SK-N-SH (cell line): ENCODE data around the genes ACP2, PSMC3 and RAPSN.

DNA sequence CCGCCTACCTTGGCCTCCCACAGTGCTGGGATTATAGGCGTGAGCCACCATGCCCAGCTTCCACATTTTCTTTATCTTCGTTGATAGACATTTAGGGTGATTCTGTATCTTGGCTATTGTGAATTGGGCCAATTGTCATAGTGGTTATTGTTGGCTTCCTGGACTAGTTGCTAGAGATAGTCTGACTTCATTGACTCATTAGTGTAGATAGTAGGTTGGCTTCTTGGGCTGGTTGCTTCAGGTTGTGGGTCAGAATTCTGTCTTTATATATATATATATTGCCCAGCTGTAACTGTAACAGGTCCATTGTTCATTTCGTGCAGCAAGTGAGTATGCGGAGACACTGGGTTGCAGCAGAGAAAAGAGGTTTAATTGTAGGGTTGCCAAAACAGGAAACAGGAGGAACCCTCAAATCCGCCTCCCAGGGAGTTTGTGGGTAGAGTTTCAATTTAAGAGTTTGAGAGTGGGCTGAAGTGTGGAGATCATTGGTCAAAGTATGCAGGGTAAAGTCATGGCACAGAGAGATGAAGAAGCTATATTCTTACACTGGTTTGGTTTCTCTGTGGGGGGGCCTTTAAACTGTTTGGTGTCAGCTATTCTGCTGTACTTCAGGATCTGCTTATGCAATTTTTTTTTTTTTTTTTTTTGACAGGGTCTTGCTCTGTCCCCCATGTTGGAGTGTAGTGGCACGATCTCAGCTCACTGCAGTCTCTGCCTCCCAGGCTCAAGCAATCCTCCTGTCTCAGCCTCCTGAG is 22.1 kb downstream of the ATG13 start:
- RRBS: no CpG with 5 or more reads among the region's 7 CpGs
CAGE:
- cytosol, long polyA plus RNA: no peak
- long polyA plus RNA: no peak
- nucleus, long polyA plus RNA: no peak

GRCh38 chr11:46718161-46718827 is 719 bp upstream of the F2 start:
- RRBS: no CpG with 5 or more reads among the region's 9 CpGs
CAGE:
- cytosol, long polyA plus RNA: no peak
- long polyA plus RNA: no peak
- nucleus, long polyA plus RNA: no peak

DNA sequence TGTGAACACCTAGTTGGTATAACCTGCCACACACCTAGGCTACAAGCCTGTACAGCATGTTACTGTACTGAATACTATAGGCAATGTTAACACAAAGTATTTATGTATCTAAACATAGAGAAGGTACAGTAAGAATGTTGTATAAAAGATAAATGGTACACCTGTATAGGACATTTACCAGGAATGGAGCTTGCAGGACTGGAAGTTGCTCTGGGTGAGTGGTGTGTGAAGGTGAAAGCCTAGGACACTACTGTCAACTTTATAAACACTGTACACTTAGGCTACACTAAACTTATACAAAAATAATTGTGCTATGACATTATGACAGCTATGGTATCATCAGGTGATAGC is 27.4 kb downstream of the F2 start:
CAGE:
- cytosol, long polyA plus RNA: no peak
- long polyA plus RNA: no peak
- nucleus, long polyA plus RNA: no peak

DNA sequence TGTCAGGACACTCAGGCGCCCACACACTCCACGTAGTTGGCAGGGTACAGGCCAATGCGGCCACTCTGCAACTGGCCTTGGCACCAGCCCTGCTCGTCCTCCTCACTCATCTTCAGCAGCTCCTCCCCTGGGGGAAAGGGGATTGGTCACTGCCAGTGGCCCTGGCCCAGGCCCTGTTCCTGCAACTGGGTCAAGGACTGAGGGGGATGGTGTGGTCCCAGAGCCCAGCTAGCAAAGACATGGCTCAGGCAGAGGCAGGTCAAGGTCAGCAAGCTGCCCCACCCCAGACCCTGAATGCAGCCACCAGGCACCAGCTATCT is 1.2 kb upstream of the ARFGAP2 start:
- RRBS: no CpG with 5 or more reads among the region's 4 CpGs
CAGE:
- cytosol, long polyA plus RNA: no peak
- long polyA plus RNA: no peak
- nucleus, long polyA plus RNA: no peak

DNA sequence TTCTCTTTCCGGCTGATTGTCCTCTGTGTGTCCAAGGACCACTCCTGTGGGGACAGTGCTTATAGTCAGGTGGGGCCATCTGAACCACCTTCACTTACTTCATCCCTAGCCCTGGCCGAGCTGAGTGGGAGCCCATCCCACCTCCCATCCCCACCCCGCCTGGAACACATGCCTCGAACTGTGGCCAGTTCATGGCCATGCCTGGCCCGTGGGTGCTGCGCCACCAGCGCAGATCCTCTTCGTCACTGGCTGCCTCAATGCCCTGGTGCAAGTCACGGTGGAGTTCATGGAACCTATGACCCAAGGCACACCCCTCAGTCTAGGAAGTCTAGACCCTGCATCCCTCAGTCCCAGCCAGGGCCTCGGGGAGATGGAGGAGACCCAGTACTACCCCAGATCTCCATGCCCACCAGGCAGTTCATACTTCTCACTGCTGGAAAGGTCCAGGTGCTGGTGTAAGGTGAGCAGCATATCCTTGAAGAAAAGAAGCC is 2.4 kb upstream of the ARFGAP2 start:
- RRBS: no CpG with 5 or more reads among the region's 10 CpGs
CAGE:
- cytosol, long polyA plus RNA: no peak
- long polyA plus RNA: no peak
- nucleus, long polyA plus RNA: no peak

- RRBS: 1% methylated on average over 13 of the region's 55 CpGs
CAGE:
- cytosol, long polyA plus RNA: no peak
- long polyA plus RNA: no peak
- nucleus, long polyA plus RNA: no peak
Measured at GRCh38 chr11:47248206-47249710, at the start of gene ACP2. Gene ACP2, minus strand, starts transcription at chr11:47248814.

- RRBS: no CpG with 5 or more reads among the region's 4 CpGs
CAGE:
- cytosol, long polyA plus RNA: no peak
- long polyA plus RNA: no peak
- nucleus, long polyA plus RNA: no peak
Measured at GRCh38 chr11:47272016-47272327, 14.2 kb downstream of the NR1H3 start.

DNA sequence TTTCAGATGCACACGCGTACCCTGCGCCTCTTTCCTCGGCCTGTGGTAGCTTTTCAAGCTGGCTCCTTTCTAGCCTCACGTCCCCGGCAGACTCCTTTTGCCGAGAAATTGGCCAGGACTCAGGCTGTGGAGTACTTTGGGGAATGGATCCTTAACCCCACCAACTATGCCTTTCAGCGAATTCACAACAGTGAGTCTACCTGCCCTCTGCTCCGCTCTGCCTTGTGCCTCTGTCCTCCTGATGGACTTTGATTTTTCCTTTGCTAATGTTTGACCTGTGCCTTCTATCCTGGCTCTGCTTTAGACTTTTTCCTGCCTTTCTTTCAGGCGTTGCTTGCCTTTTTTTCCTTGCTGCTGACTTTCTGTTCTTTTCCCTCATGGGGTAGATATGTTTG is 24.6 kb downstream of the NR1H3 start:
- RRBS: no CpG with 5 or more reads among the region's 10 CpGs
CAGE:
- cytosol, long polyA plus RNA: no peak
- long polyA plus RNA: no peak
- nucleus, long polyA plus RNA: no peak

DNA sequence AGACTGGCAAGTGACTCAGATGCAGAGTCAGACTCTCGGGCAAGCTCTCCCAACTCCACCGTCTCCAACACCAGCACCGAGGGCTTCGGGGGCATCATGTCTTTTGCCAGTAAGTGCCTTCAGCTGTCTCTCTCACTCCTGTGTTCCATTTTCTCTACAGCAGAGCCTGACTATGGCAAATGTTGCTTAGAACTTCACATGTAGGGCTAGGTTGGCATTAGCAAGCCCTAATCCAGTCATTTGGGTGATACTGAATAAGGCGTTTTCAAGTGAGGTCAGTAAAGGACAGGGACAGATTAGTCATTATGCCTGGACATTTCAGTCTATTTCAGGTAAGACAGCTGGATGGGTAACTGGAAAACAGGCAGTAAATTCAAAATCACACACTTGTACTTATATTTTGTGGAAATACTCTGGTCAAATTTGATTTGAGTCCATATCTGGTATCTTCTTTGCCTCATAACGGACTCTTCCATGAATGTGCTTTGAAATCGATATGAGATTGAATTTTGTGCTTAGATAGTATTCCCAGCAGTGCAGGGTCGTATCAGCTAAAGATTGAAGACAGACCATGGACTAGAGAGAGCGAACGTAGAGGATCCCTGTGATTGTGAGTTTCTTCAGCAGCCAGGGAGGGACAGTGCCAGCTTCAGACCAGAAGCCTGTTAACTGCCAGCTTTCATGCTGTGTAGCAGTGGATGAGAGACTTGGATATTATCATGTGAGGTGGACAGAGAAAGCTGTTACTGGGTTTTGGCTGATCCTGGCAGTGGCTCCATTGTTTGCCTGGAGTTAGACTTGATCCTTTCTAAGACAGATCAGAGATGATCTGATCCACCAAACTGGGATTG is 27.9 kb downstream of the NR1H3 start:
- RRBS: no CpG with 5 or more reads among the region's 10 CpGs
CAGE:
- cytosol, long polyA plus RNA: no peak
- long polyA plus RNA: no peak
- nucleus, long polyA plus RNA: no peak

- RRBS: 87% methylated on average over 5 of the region's 12 CpGs
CAGE:
- cytosol, long polyA plus RNA: no peak
- long polyA plus RNA: no peak
- nucleus, long polyA plus RNA: no peak
Measured at GRCh38 chr11:47334791-47335329, 17.6 kb downstream of the MYBPC3 start.

DNA sequence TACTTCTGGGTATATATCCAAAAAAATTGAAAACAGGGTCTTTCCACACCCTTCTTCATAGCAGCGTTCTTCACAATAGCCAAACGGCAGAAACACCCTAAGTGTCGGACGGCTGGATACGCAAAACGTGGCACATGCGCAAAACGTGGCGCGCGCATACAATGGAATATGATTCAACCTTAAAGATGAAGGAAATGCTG is 10.0 kb downstream of the SPI1 start:
- RRBS: no CpG with 5 or more reads among the region's 11 CpGs
CAGE:
- cytosol, long polyA plus RNA: no peak
- long polyA plus RNA: no peak
- nucleus, long polyA plus RNA: no peak

- RRBS: no CpG with 5 or more reads among the region's 12 CpGs
CAGE:
- cytosol, long polyA plus RNA: no peak
- long polyA plus RNA: no peak
- nucleus, long polyA plus RNA: no peak
Measured at GRCh38 chr11:47391020-47391652, 12.8 kb upstream of the SPI1 start.

- RRBS: 2% methylated on average over 15 of the region's 50 CpGs
CAGE:
- cytosol, long polyA plus RNA: start-site peak on the minus strand at chr11:47426231-47426252, 144 and 345 reads in 2 replicates; start-site peak on the minus strand at chr11:47426408-47426479, 57 and 71 reads in 2 replicates
- long polyA plus RNA: start-site peak on the minus strand at chr11:47426229-47426254, 304 and 277 reads in 2 replicates; start-site peak on the minus strand at chr11:47426425-47426494, 76 and 104 reads in 2 replicates
- nucleus, long polyA plus RNA: start-site peak on the minus strand at chr11:47426234-47426271, 490 and 546 reads in 2 replicates; start-site peak on the minus strand at chr11:47426420-47426447, 62 and 44 reads in 2 replicates
Measured at GRCh38 chr11:47425759-47426526, at the start of gene PSMC3. Gene PSMC3, minus strand, starts transcription at chr11:47426439.

- RRBS: no CpG with 5 or more reads among the region's 18 CpGs
CAGE:
- cytosol, long polyA plus RNA: no peak
- long polyA plus RNA: no peak
- nucleus, long polyA plus RNA: no peak
Measured at GRCh38 chr11:47448877-47449388, at the start of gene RAPSN. Gene RAPSN, minus strand, starts transcription at chr11:47449136.

- RRBS: no CpG with 5 or more reads among the region's 10 CpGs
CAGE:
- cytosol, long polyA plus RNA: no peak
- long polyA plus RNA: no peak
- nucleus, long polyA plus RNA: start-site peak on the minus strand at chr11:47467711-47467770, 283 and 106 reads in 2 replicates
Measured at GRCh38 chr11:47467557-47468049, 18.7 kb upstream of the RAPSN start.

GRCh38 chr11:47468050-47468520 is 19.1 kb upstream of the RAPSN start:
- RRBS: no CpG with 5 or more reads among the region's 8 CpGs
CAGE:
- cytosol, long polyA plus RNA: no peak
- long polyA plus RNA: no peak
- nucleus, long polyA plus RNA: start-site peak on the minus strand at chr11:47468110-47468367, 241 and 474 reads in 2 replicates

DNA sequence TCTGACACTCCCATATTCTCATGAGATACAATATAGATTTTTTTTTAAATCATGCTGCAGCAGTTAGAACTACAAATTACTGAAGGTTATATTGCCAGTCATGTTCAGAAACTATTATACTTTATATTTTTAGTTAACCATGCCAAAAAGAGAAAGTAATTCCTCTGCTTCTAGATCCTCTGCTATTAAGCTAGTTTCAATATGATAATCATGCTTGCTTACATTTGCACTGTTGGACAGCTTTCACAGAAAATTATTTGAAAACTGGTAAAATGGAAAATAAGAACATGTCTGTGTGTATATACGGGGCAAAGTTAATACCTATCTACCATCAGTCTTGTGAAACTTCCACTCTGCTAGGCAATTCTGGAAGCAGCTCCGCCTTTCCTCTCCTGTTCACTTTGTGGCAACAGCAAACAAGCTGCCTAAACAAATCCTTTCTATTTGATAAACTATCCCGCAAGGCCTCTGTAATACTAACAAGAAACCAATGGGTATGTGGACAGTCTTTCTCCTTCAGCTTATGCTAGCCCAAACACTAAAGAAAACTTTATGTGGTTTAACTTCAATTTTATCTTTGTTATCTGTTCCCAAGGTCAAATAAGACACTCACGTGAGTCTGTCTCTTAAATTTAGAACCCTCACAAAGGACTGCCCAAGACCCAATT is 39.1 kb upstream of the RAPSN start:
- RRBS: no CpG with 5 or more reads among the region's 4 CpGs
CAGE:
- cytosol, long polyA plus RNA: no peak
- long polyA plus RNA: no peak
- nucleus, long polyA plus RNA: no peak

DNA sequence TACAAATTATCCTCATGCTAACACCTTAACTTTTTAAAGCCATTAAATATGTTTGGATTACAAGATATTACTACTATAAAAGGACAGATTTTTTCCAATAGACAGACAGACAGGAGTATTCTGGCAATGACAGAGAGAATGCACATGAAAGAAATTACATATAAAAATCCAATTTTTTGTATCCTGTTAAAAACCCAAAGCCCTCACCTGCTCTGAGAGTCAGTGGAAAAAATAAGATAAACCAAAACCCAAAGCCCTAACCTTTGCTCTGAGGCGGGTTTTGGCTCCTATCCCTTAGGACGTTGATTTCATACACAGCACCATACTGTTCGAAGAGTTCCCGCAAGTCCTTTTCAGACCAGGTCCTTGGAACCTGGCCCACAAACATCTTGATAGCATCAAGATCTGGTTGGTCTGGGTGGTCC is 39.7 kb upstream of the RAPSN start:
- RRBS: no CpG with 5 or more reads among the region's 4 CpGs
CAGE:
- cytosol, long polyA plus RNA: no peak
- long polyA plus RNA: no peak
- nucleus, long polyA plus RNA: no peak

DNA sequence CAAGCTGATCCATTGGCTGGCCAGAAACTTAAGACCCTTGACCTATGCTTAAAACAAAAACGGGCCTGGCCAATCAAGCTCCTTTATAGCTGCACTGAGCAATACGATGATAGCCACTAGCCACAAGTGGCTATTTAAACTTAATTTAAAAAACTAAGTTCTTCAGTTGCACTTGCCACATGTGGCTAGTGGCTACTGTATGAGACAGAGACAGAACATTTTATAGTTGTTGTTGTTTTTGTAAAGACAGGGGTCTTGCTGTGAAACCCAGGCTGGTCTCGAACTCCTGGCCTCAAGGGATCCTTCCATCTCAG is 45.7 kb upstream of the RAPSN start:
- RRBS: no CpG with 5 or more reads among the region's 3 CpGs
CAGE:
- cytosol, long polyA plus RNA: no peak
- long polyA plus RNA: no peak
- nucleus, long polyA plus RNA: no peak

DNA sequence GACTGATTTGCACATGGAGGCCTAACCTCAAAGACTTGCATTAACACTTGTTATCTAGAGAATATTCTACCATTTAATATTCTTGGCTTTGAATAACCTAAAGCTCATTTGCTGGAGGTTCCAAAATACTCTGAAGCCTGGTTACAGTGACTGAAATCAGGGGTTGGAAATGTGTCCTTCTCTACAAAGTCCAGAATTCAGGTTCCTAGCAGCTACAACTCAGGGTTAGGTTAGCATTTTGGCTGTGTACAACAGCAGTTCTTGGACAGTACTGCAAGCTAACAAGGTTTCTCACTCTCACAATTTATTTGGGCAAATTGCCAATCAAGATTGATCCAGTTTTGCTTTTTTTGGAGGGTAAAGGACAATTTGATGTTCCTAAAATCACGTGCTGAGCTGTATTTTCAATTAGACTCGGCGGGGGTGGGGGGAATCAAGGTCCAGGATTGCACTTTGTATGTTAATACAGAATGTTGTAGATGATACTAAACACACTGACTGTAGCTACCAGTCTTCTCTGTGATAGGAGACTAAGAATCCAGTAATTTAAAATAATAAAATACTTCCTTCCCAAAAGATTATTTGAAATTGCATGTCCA is 49.7 kb upstream of the RAPSN start:
- RRBS: no CpG with 5 or more reads among the region's 3 CpGs
CAGE:
- cytosol, long polyA plus RNA: no peak
- long polyA plus RNA: no peak
- nucleus, long polyA plus RNA: no peak